Peripheral blood mononuclear cell (primary cell): ENCODE measurements around a stretch of chr3.

DNA sequence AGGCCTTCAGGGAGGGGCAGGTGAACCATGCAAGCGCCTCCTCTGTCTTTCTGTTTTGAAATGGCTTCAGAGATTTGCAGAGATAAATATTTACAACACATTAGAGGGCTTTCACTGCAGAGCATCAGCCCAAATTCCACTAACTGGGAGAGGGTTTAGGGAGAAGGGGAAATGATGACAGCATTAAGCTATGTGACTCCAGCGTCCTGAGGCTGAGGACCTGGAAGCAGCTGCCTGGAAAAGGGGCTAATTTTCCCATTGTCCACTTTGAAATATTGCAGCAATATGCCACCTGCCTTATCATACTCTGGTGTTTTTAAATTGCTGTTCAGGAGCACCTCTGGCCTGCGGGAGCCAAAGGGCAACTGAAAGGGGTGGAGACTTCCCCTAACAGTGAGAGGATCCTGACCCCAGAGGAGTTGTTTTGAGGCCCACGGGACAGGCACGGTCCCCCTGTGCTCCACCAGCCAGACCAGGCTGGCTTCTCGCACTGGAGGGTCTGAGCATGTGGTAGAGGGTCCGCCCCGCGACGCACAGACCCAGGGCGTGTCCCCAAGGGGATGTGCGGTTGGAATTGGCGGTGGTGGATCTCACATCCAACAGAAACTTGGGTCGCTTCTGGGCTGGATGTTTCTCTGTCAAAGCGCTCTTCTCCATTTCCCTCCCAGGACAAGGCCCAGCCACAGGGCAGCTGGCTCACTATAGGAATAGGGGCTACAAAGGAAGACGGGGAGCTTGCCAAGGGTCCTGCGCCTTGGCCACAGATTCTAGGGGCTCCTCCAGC lies 110.5 kb downstream of the XXYLT1 start:
- PRO-cap, 8 experiments = no peak in any of the 8 experiments

DNA sequence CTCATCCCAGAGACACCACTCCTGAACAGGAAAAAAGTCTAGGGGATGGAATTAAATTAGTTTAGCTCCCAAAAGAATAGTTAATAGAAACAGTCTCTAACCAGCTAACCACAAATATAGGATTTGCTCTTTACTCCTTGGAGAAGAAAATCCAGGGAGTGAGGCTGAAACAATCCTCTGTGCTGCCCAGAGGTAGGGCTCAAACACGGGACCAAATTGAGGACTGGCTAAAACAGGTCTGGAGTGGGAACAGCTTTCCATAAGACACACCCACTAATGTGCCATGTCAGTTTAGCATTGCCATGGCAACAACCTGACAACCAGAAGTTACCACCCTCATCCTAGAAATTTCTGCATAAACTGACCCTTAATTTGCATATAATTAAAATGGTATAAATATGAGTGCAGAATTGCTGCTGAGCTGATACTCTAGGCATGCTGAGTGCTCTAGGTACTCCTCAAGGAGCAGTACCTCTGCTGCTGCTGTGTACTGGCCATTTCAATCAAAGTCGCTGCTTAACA lies 82.8 kb downstream of the XXYLT1 start:
- PRO-cap, 8 experiments = no peak in any of the 8 experiments

- PRO-cap, 8 experiments = no peak in any of the 8 experiments
These were observed 66.2 kb downstream of the XXYLT1 start for GRCh38 chr3:195204733-195205150.

DNA sequence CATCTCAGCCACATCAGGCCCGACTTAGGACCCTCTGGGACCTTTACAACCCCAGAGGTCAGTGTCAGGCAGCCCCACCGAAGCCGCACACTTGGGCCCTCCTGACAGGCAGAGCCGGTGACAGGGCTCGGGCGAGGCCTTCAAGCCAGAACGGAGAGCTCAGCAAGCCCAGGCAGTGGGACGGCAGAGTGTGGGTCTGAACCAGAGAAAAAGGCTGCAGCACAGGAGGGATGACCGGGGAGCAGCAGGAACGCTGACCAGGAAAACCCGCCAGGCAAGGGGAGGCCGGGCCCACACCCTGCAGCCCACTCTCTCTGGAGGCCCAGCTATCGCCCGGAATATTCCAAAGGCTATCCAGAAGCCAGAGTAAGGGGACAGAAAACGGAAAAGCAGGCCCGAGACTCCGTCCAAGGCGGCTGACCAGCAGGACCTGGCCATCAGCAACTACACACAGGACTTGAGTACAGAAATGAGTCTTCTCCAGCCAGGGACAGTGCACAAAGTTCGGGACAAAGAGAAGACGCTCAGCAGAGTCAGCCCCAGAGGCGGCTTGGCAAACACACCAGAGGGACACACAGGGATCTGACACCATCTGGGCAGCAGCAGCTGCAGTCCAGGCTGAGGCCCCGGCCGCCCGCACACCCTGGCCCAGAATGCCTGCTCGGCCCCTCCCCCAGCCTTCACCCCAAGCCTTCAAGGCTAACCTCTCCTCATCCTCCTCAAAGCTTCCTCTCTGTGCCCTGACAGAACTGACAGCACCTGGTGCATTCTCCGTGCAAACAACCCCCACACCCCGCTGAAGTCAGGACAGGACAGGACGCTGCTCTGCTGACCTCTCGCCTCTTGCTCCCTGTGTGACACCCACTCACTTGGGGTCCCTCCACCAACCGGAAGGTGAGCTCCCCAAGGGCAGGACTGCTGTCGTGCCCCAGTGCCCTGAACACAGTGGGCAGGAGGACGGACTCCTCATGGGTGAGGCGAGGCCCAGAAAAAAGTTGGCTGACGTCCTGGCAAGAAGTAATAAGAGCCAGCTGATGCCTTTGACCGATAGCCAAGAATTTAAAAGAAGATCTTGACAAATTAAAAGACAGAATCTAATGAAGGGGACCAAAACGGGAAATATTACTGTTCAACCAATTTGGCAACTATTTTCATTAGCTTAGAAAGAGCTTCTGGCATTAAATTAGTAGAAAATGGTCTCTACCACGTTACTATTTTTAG lies 61.1 kb downstream of the XXYLT1 start:
- PRO-cap, 8 experiments = no peak in any of the 8 experiments

DNA sequence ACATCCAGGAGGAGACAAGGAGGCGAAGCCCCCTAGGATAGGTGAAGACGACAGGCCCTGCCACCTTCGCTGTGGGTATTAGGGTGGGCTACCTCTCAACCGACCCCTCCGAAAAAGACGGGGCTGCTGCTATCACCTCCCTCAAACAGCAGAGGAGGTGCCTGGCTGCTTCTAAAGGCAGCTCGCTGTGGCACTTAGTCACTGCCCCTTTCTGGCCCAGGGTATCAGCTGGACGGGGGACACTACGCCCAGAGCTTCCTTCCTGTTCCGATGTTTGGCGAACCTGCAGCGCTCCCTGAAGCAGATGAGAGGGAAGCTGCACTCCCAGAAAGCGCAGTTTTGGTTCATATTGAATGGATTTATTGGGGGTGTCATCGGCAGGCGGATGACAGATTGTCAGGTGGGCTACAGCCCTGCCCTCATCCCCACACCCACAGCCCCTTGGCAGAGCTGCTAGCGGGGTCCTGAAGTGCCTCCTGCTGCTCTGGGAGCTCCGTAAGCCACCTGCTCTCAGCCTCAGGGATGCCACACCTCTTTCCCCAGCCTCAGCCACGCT lies 10.3 kb downstream of the XXYLT1 start:
- PRO-cap, 8 experiments = peak in 3 of 8 experiments; most common plus-strand start position 251 of the sequence (in 3); most common minus-strand start position 173 of the sequence (in 2)

GRCh38 chr3:195270138-195271007 lies 586 bp downstream of the XXYLT1 start:
- PRO-cap, 8 experiments = no peak in any of the 8 experiments

- PRO-cap, 8 experiments = peak in 1 of 8 experiments; most common minus-strand start chr3:195369438 (in 1)
These were observed 73.6 kb downstream of the ACAP2 start for GRCh38 chr3:195369075-195369732.

- PRO-cap, 8 experiments = peak in 2 of 8 experiments; most common plus-strand start chr3:195542461 (in 1); most common minus-strand start chr3:195542419 (in 1)
These were observed 888 bp downstream of the PPP1R2 start for GRCh38 chr3:195542309-195542564.

DNA sequence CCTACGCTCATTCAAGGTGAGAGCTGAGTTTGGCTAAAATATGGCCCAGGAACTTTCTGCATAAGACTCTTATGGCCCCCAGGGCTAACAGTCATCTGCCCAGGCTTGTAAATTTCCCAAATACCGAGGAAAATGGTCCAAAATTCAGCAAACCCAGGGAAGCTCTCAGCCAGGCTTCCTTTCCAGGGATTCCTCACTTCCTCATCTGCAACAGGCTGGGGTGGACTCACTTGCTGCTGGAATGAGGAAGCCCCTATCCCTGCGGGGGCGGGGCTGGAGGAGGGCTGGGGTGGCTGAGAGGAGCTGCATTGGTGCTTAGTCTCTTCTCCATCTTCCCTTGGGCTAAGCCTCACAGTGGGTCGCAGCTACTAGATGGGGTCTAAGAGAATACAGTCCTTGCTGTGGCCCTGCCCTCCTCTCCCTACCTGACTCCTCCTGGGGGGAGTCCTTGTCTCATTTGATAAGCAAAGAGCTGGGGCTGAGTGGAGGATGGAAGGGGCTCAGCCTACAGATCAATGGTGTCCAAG lies 28.5 kb upstream of the APOD start:
- PRO-cap, 8 experiments = no peak in any of the 8 experiments

DNA sequence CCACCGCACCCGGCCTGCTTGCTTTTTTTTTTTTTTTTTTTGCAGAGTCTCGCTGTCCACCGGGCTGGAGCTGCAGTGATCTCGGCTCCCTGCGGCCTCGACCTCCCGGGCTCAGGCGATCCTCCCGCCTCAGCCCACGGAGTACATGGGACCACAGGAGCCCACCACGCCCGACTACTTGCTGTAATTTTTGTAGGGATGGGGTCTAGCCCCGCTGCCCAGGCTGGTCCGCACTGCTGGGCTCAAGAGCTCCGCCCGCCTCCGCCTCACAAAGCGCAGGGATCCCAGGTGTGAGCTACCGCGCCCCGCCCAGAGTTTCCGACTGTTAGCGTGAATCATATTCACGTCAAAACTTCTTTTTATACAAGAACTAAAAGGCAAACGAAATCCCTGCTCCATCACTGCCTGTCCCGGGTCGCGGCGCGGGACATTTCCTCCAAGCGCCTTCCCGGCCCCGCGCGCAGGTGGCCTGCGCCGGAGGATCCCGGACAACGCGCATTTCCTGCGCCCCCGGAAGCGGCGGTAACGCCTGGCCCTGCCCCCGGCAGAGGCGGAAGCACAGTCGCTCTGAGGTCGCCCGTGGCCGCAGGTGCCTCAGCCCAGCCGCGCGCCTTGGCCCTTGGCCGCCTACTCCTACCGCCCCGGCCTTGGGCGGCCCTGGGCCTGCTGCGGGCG lies 50.9 kb upstream of the APOD start:
- PRO-cap, 8 experiments = peak in 2 of 8 experiments; most common plus-strand start position 561 of the sequence (in 2); most common minus-strand start position 493 of the sequence (in 1)

DNA sequence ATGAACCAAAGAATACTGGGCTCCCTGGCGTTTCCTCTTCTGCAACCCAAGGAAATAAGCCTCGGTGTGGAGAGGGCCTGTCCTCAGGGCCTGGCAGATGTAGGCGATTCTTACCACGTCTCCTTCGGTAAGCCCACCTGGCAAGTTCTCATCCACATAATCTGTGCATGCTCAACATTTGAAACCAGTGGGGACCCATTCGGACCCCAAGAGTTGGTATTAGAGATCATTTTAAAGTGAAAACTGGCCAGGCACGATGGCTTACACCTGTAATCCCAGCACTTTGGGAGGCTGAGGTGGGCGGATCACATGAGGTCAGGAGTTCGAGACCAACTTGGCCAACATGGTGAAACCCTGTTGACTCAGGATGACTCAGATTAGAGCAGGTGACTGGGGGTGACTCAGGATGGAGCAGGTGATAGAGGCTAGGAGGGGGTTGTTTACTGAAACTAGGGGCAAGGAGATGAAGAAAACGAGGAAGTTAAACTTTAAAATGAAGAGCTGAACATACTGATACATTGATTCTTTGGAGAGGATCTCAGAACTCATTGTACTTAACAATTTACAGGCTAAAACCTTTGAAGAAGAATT lies 4.9 kb upstream of the MUC20 start:
- PRO-cap, 8 experiments = no peak in any of the 8 experiments

DNA sequence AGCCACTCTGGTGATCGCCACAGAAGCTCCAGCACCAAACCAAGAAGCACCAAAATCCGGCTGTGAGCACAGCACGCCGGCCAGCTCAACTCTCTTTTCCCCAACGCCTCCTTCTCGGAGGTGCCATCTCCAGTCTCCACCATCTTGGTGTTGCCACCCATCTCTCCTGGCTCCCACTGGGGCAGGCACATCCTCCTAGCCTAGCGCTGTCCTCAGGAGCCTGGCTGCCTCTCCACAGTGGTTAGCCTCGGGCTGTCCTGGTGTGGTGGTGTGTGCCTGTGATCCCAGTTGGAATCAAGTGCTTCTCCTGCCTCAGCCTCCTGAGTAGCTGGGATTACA lies 6.5 kb downstream of the MUC4 start:
- PRO-cap, 8 experiments = no peak in any of the 8 experiments

DNA sequence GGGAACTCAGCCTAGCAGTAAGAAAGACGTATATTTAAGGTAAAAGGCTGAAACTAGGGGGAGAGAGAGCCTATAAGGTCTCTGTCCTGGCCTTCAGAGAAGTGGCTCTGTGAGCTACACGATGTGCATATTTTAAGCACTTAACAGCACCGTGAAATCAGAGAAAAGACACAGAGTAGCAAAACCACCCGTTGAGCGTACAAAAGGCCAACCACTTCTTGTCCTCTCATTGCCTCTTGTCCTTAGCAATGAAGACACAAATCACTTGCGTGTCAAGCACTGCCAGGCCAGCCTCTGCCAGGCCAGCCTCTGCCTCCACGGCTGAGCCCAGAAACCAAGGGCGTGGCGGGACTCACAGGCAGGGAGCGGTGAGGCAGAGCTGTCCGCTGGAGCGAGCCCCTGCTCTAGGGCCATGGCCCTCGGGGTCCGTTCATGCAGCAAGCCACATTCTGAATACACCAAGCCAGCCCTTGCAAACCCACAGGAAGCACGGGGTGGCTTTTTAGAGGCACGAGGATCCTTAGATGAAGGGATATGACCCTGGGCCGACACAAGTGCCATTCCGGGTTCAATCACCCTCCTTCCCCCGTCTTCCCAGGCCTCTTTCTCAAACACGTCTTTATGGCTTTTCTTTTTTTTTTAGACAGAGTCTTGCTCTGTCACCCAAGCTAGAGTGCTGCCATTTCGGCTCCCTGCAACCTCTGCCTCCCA lies 4.0 kb downstream of the MUC4 start:
- PRO-cap, 8 experiments = no peak in any of the 8 experiments

- PRO-cap, 8 experiments = no peak in any of the 8 experiments
These were observed 37.3 kb upstream of the MUC4 start for GRCh38 chr3:195848843-195849559.

DNA sequence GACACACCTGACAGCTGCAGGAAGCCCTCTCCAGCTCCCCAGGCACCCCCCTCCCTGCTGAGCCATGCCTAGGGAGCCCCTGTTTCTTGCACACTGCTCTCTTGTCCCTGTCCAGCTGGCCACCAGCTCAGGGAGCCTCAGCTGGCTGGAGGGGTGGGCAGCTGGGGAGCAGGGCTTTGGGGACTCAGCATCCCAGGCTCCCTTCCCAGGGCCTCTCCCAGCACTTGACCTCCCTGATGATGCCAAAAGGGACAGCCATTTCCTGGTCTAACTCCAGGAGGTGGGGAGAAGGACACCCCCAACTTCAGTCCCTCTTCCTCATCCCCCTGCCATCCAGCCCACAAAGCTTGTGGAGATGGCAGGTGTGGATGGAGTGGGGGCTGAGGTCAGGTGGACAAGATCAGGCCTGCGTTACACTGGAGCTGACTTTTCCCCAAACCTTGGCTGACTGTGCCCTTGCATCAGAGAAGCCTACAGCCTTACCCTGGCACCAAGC lies 14.6 kb downstream of the TNK2 start:
- PRO-cap, 8 experiments = no peak in any of the 8 experiments

DNA sequence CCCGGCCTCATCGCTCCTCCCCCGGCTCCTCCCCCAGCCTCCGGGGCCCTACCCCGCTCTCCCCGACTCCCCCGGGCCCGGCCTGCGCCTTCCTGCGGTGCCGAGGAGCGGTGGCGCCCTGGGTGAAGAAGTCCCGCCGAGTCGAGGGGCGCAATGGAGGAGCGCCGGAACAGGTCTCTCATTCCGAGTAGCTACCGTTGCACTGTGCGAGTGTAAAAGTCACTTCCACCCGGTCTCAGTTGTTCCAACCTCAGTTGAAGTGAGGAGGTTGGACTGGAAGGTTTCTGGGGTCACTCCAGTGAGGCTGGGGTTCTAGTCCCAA lies 1.4 kb upstream of the TNK2 start:
- PRO-cap, 8 experiments = peak in 8 of 8 experiments; most common plus-strand start position 95 of the sequence (in 8)

GRCh38 chr3:195941699-195942611 lies 33.6 kb upstream of the TNK2 start:
- PRO-cap, 8 experiments = no peak in any of the 8 experiments

DNA sequence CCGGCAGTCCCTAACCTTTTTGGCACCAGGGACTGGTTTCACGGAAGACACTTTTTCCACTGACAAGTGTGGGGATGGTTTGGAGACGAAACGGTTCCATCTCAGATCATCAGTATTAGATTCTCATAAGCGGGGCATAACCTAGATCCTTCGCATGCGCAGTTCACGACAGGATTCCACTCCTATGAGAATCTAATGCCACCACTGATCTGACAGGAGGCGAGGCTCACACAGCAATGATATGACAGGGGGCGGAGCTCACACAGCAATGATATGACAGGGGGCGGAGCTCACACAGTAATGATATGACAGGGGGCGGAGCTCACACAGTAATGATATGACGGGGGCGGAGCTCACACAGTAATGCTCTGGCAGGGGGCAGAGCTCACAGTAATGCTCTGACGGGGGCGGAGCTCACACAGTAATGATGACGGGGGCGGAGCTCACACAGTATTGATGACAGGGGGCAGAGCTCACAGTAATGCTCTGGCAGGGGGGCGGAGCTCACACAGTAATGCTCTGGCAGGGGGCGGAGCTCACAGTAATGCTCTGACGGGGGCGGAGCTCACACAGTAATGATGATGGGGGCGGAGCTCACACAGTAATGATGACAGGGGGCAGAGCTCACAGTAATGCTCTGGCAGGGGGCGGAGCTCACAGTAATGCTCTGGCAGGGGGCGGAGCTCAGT lies 52.5 kb upstream of the TNK2 start:
- PRO-cap, 8 experiments = no peak in any of the 8 experiments

GRCh38 chr3:196082556-196082710 lies 543 bp upstream of the TFRC start:
- PRO-cap, 8 experiments = no peak in any of the 8 experiments

DNA sequence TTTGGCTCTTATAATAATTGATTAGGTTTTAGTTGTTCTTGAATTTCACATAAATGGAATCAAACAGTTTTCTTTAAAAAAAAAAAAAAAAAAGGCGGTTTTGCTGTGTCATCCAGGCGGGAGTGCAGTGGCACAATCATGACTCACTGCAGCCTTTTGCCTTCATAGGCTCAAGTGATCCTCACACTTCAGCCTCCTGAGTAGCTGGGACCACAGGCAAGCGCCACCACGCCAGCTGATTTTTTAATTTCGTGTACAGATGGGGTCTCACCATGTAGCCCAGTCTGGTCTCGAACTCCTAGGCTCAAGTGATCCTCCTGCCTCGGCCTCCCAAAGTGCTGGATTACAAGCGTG lies 1.6 kb upstream of the TM4SF19 start:
- PRO-cap, 8 experiments = peak in 2 of 8 experiments; most common plus-strand start position 184 of the sequence (in 1)